Camera-type eye (tissue), 1 donor: ENCODE measurements around a stretch of chr6.

DNA sequence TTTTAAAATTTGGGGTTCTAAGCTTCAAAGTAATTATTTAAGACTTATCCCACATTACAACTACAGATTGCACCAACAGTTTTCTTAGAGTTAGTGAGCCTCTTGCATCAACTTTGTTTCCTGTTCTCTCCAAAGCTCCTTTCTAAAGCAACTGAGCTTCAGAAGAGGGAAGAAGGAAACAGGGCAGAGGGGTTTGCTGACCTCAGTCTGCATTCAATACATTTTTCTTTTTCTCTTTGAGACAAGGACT lies 190.9 kb downstream of the BACH2 start:
- RAMPAGE, long total RNA, result no peak

DNA sequence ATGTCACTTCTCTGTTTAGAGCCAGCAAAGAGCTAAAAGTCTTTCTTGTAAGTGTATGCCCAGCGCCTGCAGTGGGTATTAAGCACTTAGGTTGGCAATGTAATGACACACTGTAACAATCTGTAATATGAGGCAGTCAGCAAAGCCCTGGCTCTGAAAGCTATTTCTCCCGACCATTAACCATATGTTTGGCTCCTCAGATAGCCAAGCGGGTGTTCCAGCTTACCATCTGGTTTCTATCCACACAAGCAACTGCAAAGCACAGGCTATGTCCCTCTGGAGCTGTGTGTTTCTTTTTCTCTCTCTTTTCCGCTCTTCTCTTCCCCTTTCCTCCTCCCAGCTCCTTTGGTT lies 77.5 kb downstream of the BACH2 start:
- RAMPAGE, long total RNA, result no peak

DNA sequence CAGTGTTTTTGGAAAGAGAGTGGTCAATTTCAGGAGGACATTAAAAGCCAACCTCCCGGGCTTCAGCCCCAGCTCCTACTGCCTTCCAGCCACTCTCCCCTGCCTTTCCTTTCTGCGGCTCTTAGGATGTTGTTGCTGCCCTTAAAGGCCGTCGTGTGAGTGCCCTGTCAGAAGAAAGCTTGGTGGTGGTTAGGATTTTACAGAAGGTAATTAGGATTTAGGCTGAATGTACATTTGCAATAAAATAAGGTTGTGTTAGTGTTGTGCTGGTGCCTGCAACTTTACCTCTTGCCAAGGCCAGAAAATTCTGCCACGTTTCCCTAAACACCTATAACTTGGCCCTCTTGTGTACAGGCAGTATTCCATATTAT lies 873 bp upstream of the BACH2 start:
- RAMPAGE, long total RNA, result no peak

DNA sequence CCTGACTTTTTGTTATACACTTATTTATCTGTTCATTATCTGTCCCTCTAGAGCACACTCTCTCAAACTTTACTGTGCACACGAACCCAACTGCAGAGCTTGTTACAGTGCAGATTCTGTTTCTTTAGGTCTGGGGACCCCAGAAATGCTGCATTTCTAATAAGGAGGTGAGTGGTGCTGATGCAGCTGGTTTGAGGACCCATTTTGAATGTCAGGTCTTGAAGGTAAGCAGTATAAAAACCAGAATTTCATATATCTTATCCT lies 142.6 kb upstream of the BACH2 start:
- RAMPAGE, long total RNA, result no peak

GRCh38 chr6:93221753-93222083 lies 197.6 kb downstream of the EPHA7 start:
- RAMPAGE, long total RNA, result no peak

DNA sequence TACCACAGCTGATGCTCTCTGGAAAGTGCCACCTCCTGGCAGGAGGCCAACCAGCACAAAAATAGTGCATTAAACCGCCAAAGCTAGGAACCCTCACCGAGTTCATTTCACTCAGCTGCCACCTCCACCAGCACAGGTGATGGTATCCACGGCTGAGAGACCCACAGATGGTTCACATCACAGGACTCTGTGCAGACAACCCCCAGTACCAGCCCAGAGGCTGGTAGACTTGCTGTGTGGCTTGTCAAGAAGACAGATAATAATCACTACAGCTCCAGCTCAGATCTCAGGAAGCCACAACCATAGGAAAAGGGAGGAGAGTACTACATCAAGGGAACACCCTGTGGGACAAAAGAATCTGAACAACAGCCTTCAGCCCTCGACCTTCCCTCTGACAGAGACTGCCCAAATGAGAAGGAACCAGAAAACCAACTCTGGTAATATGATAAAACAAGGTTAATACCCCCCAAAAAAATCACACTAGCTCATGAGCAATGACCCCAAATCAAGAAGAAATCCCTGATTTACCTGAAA lies 131.7 kb downstream of the FHL5 start:
- RAMPAGE, long total RNA, result no peak

DNA sequence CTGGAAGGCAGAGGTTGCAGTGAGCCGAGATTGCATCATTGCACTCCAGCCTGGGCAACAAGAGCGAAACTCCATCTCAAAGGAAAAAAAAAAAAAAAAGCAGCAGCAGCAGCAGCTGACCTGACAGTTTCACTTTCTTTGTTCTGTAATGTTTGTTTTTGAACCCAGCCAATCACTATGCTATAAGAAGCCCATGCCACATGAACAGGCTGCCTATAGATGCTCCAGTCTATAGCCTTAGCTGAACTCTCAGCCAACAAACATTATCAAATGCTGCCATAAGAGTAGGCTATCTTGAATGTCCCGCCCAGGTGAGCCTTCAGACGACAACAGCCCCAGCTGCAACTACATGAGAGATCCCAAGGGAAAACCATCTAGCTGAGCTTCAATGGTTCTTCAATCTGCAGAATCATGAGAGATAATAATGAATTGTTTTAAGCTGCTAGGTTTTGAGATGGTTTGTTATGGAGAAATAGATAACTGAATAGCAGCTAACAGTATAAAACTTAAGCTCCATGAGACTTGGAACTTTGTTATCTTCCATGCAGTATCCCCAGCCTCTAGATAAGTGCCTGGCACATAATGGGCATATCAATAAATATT lies 12.3 kb downstream of the NDUFAF4 start:
- RAMPAGE, long total RNA, result no peak

- RAMPAGE, long total RNA, result no peak
These were observed 4.6 kb downstream of the NDUFAF4 start for GRCh38 chr6:96893037-96893526.

GRCh38 chr6:97524807-97525266 lies 241.8 kb upstream of the MMS22L start:
- RAMPAGE, long total RNA, result no peak

DNA sequence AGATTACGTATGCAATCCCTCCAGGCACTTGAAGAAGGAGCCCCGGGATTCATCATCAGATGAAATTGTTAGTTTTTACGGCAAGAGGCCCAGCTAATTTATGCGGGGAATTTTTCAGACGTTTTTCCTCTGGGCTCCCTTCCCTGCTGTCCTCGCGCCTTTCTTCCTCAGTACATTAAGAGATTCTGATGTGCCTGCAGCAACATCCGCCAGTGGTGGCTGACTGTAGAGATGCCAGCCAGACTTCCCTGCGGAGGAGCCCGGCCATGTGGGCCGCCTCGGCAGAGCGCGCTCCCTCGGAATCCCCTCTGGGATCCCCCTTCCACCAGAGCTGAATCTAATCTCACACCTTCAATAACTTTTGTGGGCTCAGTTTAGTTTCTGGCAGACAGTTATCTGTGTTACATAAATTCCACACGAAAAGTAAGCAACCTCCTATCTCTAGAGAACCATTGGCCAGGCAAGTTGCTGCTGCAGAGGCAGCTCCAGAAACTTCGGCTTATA lies 46.3 kb upstream of the POU3F2 start:
- RAMPAGE, long total RNA, result no peak

DNA sequence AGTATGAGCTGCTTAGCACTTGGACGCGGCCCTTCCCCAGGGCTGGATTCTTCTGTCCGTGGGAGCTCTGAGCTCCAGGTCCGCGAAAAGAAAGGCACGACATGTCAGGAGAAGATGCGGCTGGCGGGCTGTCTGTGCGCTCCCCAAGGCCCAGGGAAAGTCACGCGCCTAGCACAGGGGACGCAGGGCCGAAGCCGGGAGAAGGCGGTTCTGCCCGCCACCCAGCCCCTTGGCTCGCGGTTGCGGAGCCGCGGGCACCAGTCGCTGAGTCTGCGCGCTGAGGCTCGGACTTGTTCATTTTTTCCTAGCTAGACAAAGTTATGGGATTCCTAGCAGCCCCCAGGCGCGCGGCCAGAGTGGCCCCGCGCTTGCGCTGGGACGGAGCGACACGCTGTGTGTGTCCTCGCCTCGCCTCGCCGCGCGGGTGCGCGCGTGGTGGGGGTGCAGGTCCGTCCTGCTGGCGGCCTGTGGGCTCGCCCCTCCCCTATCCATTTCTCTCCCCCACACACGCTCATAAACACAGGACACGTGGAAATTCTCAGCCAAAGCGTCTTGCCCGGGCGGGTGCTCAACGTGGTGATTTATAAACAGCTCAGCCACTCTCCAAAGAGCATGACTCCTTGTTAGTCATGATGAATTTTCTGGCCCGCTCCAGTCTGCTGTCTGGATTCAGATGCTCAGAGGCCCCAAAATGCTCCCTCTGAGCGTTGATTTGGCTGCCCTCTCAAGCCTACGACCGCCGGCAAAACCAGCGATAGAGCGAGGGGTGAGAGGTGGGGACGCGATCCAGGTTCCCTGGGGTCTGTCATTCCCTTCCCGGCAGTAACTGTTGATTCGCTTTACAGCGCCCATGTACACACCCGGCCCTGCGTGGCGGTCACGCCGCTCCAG lies 1.8 kb upstream of the POU3F2 start:
- RAMPAGE, long total RNA, result no peak

DNA sequence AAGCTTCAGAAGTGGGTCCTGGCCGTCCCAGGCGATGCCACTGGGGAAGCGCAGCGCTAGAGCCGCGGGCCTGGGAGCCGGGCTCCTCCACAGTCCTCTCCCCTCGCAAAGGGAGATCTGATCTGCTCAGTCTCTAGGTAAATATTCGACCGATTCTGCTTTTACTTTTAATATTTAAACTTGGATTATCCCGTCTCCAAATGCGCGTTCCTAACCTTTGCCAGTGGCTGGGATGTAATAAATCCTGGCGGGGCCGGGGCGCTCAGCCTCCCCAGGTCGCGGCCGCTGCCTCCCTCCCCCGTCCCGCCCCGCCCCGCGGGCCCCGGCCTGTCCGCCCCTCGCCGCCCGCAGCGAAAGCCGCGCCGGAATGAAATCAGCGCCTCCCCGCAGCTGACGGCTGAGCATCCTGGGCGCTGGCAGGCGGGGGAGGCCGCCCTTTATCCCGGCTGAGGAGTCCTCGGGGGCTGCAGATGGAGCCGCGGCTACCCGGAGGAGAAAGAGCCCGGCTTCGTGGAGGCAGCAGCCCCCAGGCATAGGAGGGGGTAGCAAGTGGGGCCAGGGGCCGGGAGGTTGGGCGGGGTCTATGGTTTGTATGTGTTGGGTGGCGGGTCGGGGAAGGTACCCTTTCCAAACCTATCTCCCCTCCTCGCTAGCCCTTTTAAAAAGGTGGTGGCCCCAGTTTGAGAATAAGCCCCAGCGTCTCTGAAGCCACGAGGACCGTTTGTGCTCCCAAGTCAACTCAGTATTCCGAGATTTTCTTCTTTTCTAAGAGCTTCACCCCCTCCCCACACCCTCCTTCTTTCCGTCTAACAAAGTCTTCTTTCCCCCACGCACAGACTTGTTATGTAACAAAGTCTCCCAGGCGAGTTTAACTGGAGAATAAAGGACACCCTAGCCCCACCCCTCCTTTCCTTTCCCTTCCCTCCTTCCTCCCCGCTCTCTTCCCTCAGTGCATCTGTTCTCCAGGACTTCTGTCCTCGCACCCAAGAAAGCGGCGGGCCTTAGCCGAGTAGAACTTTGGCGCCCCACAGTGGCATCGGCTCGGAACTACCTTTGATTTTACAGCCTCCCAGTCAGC lies 10.9 kb downstream of the POU3F2 start:
- RAMPAGE, long total RNA, result no peak

DNA sequence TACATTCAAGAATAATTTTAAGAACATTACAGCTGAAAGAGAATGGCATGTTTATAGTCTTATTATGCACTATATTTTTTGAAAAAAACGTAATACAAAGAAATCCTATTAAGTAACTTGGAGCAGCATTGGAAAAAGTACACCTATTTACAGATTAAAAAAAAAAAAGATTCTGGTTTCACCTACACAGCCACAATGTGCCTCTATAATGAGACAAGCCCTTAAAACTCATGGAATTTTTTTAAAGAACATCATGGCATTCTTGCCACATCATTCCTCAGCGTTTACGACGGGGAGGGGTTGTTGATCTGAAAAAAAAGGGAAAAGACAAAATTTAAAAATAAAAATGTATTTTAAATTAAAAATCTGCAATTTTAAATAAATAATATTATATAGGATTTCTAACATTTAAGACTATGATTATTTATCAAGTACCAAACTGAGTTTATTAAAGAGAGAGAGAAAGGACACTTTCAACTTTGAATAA lies 6.1 kb upstream of the COQ3 start:
- RAMPAGE, long total RNA, result no peak

DNA sequence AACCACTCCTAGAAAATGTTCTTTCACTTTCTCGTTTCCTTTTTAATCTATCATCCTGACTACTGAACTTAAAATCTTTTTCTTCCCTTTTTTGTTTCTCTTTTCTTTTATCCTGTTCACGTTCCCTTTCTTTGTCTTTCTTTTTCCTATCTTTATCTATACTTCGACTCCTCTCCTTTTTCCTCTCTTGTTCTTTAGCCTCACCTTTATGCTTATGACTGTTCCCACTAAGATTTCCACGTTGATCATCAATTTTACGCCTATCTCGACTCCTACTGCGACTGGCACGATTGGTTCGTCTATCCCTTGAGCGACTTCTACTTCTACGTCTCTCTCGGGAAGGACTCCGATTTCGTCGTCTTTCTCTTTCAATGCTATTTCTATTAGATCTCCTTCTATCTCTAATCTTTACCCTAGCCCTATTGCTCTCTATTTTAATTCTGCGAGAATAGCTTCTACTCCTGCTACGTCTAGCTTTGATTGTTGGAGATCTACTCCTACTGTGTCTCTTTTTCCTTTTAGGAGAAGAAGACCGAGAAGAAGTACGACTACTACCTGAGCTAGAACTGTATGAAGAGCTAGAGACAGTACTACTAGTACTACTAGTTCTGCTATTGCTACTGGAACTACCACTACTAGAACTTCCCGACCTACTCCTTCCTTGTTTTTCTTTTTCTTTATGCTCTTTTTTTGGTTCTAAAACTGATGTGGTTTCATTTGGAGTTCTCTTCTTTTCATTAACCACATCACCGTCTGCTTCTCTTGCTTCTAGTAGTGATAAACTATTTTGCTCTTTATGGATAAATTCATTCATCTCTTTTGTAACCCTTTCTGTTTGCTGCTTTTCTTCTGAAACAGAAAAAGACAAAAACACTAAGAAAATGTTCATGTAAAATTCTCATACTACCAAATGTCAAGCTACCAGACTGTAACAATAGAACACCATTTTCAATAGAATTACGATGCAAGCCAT lies 7.1 kb upstream of the COQ3 start:
- RAMPAGE, long total RNA, result no peak

DNA sequence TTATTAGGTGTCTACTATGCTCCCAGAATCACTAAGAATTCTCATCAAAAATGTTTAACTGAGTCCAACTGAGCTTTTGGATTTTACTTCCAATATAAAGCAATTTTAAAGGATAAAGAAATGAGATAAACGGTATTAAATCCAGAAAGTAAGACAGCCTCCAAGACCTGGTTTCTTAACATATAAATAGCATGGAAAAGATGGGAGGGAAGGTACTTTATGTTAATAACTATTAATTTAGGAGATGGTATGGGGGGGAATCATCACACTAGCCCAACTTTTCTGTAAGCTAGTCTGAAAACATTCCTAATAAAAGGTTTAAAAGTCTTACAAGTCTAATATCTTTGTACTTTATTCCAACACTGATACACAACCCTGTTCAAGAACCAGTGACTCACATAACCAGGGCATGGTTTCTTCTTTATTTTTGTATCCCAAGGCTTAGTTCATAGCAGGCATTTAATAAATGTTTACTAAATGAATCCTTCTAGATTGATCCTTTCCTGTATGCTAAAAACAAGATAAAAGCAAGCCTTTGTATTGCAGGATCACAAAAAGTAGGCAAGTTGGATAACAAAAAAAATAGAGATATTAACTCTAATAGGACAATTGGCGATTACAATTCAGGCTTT lies 9.8 kb downstream of the PNISR start:
- RAMPAGE, long total RNA, result no peak

- RAMPAGE, long total RNA, result no peak
These were observed 2.6 kb downstream of the USP45 start for GRCh38 chr6:99512654-99513018.

- RAMPAGE, long total RNA, result no peak
These were observed 655 bp downstream of the TSTD3 start for GRCh38 chr6:99521158-99522249.

- RAMPAGE, long total RNA, result no peak
These were observed 71.3 kb downstream of the SIM1 start for GRCh38 chr6:100393300-100393924.

GRCh38 chr6:100461276-100461907 lies 3.3 kb downstream of the SIM1 start:
- RAMPAGE, long total RNA, result no peak

DNA sequence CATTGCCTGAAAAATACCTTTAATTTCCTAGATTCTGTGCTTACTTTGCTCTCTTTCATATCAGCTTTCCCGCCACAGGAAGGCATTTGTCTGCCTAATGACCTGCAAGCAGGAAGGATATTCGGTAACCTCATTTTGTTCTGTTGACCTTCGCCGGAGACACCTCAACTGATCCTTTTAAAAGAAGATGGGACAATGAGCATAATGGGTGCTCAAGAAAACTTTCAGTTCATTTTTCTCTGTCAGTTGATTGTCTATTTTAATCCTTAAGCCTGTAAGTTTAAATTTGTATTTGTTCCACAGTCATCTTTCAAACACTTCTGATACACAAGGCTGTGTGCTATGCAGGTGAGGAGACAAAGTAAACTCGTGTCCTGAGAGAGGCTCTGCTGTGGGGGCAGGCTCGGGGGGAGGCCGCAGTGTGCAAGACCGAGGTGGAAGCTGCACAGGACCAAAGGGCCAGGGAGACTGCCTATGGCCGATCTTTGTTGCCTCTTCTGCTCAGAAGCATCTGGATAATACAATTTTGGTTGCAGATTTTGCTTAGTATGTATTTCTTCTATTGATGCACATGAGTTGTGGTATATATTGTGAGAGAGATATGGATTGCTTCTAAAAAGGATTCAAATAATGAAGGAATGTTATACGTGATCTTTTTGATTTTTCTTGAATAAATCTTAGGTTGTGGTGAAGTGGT lies 27.5 kb upstream of the SIM1 start:
- RAMPAGE, long total RNA, result no peak